Bronchial epithelial cell (primary cell): ENCODE results near the gene SCAI.

DNA sequence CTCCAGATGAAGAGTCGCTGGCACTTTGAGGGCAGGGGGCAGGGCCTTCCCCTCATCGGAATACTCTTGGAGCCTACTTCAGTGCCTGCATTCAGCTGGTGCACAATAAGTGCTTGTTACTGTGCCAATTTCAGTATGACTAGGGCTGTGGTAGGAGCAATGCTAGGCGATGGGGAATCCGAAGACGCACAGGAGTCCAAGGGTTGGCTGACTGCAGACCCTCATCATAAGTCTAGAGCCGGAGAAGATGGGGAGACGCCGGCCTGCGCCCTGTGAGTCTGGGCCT is 356 bp upstream of the NEK6 start:
- RRBS, 2 experiments = no CpG with 5 or more reads among the region's 9 CpGs

GRCh38 chr9:124259270-124260376 is 1.9 kb downstream of the NEK6 start:
- RRBS, 2 experiments = no CpG with 5 or more reads among the region's 27 CpGs

GRCh38 chr9:124273395-124274231 is 15.9 kb downstream of the NEK6 start:
- RRBS, 2 experiments = no CpG with 5 or more reads among the region's 24 CpGs

DNA sequence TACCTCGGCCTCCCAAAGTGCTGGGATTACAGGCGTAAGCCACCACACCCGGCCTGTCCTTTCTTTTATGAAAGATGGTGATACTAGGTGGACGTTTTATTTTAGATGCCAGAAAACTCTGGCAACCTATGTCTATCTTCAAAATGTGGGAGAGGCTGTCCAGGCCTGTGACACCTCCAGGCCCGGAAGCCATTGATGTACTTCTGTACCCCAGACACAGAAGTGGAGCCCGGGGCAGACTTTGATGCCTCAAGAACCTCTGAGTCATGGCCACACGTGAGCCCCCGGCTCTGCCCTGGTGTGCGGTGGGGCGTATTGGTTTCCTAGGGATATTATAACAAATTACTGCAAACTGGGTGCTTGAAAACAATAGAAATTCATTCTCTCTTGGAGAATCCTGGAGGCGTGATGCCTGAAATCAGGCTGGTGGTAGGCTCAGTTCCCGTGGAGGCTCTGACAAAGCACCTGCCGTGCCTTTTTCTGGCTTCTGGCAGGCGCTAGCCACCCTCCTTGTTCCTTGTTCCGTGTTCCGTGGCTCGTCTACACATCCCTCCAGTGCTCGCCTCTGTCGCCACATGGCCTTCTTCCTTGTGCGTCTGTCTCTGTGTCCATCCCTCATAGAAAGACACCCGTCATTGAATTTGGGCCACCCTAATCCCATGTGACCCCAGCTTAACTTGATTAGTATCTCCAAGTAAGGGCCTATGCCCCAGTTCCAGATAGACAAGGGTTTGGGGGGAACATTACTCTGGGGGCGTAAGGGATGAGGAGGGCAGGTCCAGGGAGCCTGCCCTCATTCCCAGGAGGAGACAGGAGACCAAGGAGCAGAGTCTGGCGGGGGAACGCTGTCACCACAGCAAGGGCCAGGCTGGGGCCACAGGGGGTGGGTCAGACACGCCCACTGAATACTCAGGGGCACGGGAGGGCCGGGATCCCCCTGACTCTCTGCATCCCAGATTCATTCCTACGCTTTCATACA is 24.3 kb downstream of the NEK6 start:
- RRBS, 2 experiments = 54 to 62% methylated on average over 3 of the region's 28 CpGs

DNA sequence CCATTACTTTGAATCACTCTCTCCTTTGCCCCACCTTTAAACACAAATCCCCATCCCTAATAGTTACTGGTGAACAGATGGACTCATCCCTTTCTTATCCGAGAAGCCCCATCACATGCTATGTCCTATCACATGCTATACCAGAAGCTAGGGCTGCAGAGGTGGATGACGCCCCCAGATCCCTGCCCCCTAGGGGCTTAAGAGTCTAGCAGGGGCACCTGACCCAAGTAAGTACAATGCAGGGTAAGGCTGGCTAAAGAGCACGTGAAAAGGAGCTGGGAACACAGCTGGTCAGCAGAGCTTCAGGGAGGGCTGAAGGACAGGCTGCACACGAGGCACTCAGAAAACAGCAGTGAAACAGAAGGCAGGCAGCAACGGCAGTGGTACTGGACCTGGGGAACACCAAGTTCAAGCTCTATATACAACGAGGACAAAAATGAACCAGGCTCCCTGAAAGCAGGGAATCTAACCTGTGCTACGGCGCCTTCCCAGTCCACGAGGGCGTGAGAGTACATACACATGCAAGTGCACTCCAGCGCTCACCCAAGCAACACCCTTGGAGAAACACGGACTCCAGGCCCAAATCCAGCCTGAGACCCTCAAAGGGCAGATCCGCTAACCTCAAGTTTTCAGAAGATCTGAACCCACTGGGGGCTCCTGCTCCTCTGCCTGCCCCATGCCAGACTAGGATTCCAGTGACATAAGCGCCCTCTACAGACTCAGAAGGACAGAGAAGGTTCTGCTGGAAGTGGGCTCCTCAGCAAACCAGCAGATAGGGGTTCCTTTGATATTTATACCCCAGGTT is 57.5 kb downstream of the PSMB7 start:
- RRBS, 2 experiments = no CpG with 5 or more reads among the region's 14 CpGs

GRCh38 chr9:124428412-124429508 is 13.5 kb upstream of the PSMB7 start:
- RRBS, 2 experiments = 69 to 72% methylated on average over 5 of the region's 30 CpGs

GRCh38 chr9:124506383-124506952 is 731 bp downstream of the NR5A1 start:
- RRBS, 2 experiments = 85 to 91% methylated on average over 2 of the region's 12 CpGs

GRCh38 chr9:124659011-124659686 is 112.0 kb downstream of the NR6A1 start:
- RRBS, 2 experiments = no CpG with 5 or more reads among the region's 15 CpGs

DNA sequence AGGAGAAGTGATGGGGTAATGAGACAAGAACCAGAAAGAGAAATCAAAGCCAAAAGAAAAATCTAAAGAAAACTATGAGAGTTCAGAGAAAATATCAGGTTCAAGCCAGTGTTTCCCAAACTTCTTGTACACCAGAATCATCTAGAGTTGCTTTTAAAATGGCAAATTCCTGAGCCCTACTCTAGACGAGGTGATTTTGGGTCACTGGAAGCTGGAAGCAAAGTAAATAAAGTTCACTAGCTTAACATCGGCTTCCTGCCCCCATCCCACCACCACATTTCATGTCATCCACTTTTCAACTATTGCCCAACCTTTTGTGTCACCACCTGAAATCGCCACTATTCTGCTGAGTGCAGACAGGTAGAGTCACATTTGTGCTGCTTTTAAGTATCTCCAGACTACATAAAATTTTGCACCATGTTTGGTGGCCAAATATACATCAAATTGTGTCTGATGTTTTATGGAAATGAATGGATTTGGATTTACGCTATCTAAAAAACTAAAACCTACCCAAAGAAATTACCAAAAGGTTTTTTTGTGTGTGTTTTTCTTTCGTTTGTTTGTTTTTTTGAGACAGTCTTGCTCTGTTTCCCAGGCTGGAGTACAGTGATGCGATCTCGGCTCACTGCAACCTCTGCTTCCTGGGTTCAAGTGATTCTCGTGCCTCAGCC is 76.2 kb downstream of the NR6A1 start:
- RRBS, 2 experiments = no CpG with 5 or more reads among the region's 8 CpGs

DNA sequence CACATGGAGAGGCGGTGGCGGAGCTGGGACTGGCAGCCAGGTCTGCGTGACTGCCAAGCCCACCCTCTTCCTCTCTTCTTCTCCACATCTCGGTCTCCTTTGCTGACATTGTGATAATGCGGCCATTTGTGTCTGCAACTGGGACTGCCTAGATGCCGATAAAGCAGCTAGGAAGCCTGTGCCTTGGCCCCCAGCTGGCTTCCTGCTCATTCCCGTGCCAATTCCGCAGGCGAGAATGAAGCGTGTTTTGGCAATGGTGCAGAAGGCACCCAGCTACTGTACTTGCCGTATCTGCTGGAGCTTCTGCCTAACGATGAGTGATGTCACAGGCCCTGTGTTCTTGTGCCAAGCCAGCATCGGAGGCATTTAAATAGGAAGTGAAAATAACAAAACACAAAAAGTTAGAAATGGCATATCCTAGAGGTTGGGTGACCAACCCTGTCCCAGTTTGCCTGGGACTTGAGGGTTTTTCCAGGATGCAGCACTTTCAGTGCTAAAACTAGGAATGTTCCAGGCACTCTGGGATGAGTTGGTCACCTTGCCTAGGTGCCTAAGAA is 23.6 kb downstream of the OLFML2A start:
- RRBS, 2 experiments = no CpG with 5 or more reads among the region's 13 CpGs

DNA sequence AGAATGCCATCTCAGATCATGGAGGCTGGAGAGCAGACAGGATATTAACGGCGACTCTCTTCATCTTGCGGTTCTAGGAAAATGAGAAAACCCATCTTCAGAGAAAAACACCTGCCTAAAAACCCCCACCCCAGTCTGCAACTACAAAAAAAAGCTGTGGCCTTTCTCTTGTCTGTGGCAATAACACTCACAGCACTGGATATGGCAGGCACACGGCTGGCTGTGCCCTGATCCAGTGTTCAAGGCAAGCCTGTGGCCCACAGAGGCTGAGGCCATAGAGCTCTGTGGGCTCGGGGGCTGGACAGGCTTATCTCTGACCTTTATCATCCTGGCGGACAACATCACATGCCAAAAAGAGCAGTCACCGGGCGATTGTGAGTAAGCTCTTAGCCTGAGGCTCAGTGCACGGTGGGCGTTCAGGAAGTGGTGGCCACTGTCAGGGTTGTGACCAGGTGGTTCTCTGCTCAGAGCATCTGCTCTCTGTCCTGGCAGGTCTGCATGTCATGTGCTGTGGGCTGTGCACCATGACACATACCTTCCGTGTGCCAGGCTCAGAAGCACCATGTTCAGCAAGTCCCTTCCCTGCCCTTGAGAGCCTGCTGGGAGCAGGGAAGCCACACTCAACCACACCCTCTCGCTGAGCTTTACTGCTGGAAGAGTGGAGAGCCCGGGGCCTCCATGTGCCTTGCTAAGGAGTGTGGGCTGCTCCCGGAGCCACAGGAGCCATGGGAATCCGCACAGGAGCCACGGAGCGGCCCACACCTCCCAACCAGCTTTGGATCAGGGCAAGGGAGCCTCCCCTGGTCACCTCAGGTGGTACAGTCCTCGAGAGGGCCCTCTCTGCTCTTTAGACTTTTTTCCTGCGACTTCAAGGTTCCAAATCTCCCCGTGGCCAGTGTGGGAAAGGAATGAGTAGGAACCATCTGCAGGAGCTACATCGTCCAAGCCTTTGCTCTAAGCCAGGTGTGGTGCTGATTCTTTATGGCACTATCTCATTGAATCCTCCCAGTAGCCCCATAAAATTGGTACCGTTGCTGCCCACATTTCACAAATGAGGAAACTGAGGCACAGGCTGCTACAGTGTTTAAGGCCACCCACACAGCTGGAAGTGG is 34.5 kb upstream of the WDR38 start:
- RRBS, 2 experiments = 0% methylated on average over 1 of the region's 22 CpGs; no CpG with 5 or more reads in 1 of the 2 experiments

- RRBS, 2 experiments = 1 to 2% methylated on average over 12 of the region's 60 CpGs
Measured at GRCh38 chr9:125143220-125144127, at the start of gene SCAI. Gene SCAI, minus strand, starts transcription at chr9:125143528.

GRCh38 chr9:125343190-125343970 is 81.8 kb downstream of the GAPVD1 start:
- RRBS, 2 experiments = no CpG with 5 or more reads among the region's 2 CpGs

- RRBS, 2 experiments = no CpG with 5 or more reads among the region's 4 CpGs
Measured at GRCh38 chr9:125631726-125632098, 75.3 kb downstream of the MAPKAP1 start.

DNA sequence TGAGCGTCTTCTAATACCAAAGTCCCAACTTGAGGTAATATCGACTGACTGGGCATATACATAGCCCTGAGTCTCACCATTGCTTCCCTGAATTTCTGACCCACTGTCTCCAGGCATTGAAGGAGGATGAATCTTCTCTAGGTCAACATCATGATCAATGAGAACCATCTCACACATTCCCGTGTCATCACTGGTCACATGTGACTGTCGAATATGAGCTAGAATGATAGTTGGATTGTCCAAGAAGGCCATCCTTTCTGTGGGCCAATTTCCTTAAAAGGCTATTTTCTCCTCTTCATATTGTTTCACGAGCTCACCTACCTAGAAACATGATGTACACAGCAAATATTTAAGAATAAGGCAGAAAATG is 34.7 kb downstream of the MAPKAP1 start:
- RRBS, 2 experiments = no CpG with 5 or more reads among the region's 5 CpGs

DNA sequence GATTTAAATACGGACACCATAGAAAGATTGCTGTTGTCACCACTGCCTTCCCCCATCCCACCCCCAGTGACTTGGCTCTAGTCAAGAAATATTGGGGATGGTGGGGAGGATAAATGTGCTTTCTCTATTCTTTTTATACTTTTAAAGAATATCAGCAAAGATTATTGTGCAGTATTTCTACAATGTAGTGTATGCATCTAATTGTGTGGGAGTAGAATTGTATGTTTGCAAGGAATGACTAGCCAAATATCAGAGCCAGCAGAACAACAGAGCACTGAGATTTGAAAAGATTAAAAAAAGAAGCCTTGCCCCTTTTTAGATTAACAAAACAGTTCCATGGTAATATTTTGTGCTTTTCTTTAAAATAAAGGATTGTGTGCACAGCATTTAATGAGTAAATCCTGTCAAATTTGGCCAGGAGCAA is 143.4 kb downstream of the PBX3 start:
- RRBS, 2 experiments = no CpG with 5 or more reads among the region's 1 CpG

DNA sequence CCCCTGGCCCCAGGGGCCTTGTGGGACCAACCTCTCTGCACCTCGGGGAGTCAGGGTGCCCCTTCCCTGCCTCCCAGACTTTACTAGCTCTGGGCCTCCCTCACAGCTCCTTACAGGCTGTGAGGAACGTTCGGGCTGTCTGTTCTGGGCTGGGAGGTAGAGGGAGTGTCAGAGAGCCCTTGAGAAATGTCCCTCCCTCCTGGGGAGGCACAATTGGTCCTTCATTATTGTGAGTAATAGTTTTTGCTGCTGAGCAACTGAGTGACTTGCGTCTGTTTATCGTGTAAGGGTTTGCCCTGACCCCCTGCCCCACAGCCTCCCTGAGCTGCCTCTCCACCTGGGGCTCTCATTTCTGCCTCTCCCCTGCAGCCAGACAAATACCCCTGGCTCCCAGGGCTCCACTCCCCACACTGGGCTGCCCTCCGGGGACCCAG is 175.0 kb upstream of the MVB12B start:
- RRBS, 2 experiments = no CpG with 5 or more reads among the region's 6 CpGs

GRCh38 chr9:126423177-126423737 is 96.6 kb downstream of the MVB12B start:
- RRBS, 2 experiments = no CpG with 5 or more reads among the region's 8 CpGs

DNA sequence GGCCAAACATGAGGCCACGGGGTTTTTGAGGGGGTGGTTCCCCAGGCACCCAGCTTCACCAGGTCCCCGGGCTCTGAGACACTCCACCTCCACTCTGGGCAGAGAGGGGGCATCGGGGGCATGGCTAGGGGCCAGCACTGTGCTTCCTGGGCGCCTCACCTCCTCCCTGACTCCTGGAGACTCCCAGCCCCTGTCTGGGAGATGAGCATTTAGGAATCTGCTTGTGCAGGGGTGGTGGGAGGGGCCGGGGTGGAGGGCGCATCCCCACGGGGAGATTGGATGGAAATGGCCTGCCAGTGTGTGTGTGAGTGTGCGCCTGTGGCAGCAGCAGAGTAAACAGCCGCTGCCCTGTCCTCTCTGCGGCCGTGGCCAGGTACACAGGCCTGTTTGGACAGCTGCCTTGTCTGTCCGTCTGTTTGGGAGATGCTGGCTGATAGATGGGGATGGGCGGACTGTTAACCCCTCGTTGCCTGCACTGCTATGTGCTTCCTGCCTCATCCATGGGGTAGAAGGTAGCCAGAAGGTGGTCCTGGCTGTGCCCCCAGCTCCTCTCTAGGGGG is 59.9 kb downstream of the LMX1B start:
- RRBS, 2 experiments = no CpG with 5 or more reads among the region's 14 CpGs

- RRBS, 2 experiments = no CpG with 5 or more reads among the region's 8 CpGs
Measured at GRCh38 chr9:126721400-126722120, 83.3 kb upstream of the ZBTB43 start.